Bronchial epithelial cell (primary cell): Measurements from ENCODE around the genes USH1G and NT5C.

- RRBS, 2 experiments: 93 to 94% methylated on average over 4 of the region's 43 CpGs
These were observed 8.2 kb downstream of the GPRC5C start for GRCh38 chr17:74439722-74440866.

DNA sequence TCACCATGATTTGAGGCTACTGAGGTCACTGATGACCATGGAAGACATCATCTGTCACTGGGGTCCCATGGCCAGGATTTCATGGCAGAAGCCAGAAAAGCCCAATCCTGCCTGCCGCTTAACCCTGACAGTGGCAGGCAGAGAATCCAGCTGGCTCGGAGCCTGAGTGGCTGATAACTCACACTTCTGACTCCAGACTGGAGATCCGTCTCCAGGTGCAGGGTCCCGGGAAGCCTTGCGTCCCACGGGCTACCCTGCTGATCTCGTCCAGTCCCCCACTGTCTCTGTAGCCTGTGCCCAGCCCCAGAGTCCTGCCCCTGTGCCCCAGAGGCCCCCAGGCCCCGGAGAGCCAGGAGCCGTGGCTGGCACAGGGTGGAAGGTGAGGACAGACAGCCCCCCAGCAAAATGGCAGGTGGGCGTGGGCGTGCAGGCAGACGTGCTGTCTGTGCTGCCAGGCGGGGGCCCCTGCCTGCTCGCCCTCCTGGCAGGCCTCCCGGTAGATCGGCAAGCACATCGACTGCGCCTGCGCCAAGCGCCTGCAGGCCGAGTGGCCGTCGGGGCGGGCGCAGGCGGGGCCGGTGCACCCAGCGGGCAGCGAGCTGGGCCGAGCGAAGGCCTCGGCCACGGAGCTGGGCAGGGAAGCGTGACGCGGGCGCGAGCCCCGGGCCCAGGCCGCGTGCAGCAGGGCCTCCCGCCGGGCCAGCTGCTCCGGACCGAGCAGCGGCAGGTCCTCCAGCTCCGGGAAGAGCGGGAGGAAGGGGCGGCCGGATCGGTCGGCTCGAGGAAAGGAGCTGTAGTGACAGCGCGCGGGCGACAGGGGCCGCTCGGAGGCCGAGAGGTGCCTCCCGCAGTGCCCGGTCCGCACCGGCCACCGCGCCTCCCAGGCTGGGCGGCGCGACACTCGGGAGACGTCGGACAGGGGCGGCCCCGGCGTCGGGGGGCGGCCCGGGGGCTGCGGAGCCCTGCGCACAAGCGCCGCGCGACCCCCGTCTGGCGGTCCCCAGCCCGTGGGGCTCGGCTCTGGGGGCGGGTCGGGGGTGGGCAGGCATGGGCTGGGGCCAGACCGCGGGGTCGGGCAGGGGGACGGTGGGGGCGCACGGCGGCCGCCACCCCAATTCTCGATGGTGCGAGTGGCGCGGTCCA, 17.1 kb downstream of the GRIN2C start:
- RRBS, 2 experiments: 2% methylated on average over 42 to 43 of the region's 102 CpGs

- RRBS, 2 experiments: 82 to 84% methylated on average over 4 of the region's 18 CpGs
These were observed 12.5 kb downstream of the GRIN2C start for GRCh38 chr17:74847180-74847651.

DNA sequence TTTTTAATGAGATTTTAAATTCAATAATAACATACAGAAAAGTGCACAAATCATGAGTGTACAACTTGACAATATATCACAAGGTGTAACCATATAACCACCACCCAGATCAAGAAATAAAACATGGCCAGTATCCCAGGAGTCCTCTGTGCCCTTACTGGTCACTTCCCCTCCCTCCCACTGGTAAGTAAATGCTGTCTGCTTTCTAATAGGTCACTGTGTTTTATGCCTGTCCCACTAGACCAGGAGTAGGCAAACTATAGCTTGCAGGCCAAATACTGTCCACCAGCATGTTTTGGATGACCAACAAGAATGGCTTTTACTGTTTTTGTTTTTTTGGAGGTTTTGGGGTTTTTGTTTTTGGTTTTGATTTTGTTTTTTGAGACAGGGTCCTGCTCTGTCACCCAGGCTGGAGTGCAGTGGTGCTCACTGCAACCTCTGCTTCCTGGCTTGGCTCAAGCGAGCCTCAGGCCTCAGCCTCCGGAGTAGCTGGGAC, 1.3 kb upstream of the FDXR start:
- RRBS, 2 experiments: no CpG with 5 or more reads among the region's 2 CpGs

DNA sequence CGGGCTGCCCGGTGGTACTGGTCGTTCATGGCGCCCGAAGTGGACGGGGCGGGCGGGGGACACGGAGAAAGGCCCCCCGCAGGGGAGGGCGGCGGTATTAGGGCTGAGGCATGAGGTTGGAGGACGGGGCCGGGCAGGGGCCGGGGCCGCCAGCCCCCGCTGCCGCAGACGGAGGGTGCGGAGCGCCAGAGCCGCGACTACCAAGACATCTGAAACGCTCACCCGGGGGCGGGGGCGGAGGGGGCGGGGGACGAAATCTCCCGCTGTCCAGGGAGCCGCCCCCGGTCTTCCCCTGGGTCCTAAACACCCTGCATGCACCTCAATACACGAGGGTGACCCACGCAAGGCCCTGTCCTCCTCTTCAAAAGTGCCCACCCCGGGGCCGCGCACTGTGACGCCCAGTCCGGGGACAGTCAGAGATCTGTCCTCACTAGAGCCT, at the start of gene USH1G:
USH1G (minus strand) TSS at position 211 of the 439 bp plus-strand sequence.
- RRBS, 2 experiments: under 1 to 2% methylated on average over 15 to 18 of the region's 39 CpGs

DNA sequence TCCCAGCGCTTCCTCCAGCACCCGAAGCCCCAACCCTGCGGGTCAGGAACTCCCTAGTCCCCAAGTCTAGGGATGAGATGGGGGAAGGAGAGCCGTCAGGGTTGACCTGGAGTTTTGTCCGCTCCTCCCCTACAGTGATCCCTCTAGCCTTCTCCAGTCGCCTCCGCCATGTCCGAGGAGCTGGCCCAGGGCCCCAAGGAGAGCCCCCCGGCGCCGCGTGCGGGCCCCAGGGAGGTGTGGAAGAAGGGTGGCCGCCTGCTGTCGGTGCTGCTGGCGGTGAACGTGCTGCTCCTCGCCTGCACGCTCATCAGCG, 348 bp downstream of the OTOP2 start:
- RRBS, 2 experiments: no CpG with 5 or more reads among the region's 20 CpGs

GRCh38 chr17:74971359-74971869, 1.1 kb downstream of the HID1 start:
- RRBS, 2 experiments: no CpG with 5 or more reads among the region's 5 CpGs

DNA sequence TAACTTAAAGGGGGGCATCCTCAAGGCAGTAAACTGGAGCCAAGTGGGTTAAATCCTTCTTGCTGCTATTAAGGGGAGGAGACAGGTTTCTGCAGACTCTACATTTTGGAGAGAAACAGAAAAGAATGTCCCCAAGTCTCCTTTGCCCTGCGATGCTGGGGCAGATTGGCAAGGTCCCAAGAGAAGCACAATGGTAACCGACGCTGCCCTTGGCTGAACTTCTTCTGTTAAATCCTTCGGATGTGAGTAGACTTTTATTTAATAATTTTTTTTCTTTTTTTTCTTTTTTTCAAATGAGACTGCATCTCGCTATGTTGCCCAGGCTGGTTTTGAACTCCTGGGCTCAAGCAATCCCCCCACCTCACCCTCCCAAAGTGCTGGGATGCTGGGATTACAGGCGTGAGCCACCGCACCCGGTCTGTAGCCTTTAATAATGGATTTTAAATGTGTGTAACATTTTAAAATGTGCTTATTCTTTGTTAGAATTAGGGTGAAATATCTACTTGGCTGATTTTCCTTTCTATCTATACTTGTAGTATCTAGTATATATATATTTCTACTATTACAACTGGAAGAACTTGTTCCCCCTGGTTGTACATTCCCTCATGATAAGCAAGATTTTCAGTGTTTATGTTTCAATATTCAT, 13.8 kb downstream of the ATP5PD start:
- RRBS, 2 experiments: no CpG with 5 or more reads among the region's 8 CpGs

DNA sequence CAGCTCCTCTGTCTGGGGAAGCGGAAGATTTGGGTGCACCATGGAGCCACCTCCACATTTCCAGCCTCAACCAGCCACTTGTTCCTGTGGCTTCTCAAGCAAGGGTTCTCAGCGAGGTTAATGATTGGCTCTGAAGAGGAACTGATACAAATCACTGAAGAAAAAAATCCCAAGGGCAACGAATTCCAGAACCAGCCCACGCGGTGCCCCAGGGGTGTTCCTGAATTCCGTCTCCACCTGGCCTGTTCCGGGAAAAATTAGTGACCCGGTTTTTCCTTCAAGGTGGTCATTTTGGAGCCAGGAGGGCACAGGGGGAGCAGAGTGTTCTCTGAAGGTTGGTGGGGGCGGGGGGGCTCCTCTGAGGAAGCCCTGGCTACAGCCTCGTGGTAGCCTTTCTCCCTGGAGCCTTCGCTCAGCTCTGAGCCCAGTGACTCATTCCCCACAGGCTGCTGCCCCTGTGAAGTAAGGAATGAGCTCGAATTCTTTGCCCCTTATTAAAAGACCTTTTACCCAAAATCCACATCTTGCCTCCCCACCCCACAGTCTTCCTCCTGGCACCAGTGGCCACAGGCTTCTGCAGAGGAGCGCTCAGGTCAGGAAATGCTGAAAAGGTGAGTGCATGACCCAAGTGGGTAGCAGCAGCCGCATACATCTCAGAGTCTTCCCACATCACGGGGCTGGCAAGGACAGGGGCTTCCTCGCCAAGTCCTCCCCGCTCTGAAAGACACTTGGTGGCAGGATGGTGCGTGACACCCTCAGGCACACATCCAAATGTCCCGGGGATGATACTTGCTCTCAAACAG, 9.0 kb upstream of the SLC16A5 start:
- RRBS, 2 experiments: no CpG with 5 or more reads among the region's 19 CpGs

- RRBS, 2 experiments: no CpG with 5 or more reads among the region's 36 CpGs
These were observed 636 bp upstream of the ARMC7 start for GRCh38 chr17:75109052-75109614.

GRCh38 chr17:75130026-75130631, 1.4 kb downstream of the NT5C start:
- RRBS, 2 experiments: no CpG with 5 or more reads among the region's 25 CpGs

- RRBS, 2 experiments: 2 to 3% methylated on average over 12 of the region's 69 CpGs
These were observed 600 bp downstream of the NT5C start for GRCh38 chr17:75130632-75131652.

GRCh38 chr17:75131653-75132030, at the start of gene NT5C:
Gene NT5C (minus strand): TSS chr17:75131742.
- RRBS, 2 experiments: under 1 to 2% methylated on average over 19 of the region's 44 CpGs

- RRBS, 2 experiments: no CpG with 5 or more reads among the region's 5 CpGs
These were observed 22.7 kb downstream of the NUP85 start for GRCh38 chr17:75228024-75228675.

GRCh38 chr17:75238681-75239567, 22.5 kb downstream of the GGA3 start:
- RRBS, 2 experiments: no CpG with 5 or more reads among the region's 25 CpGs

GRCh38 chr17:75242690-75243333, 18.6 kb downstream of the GGA3 start:
- RRBS, 2 experiments: 93 to 94% methylated on average over 6 of the region's 14 CpGs

DNA sequence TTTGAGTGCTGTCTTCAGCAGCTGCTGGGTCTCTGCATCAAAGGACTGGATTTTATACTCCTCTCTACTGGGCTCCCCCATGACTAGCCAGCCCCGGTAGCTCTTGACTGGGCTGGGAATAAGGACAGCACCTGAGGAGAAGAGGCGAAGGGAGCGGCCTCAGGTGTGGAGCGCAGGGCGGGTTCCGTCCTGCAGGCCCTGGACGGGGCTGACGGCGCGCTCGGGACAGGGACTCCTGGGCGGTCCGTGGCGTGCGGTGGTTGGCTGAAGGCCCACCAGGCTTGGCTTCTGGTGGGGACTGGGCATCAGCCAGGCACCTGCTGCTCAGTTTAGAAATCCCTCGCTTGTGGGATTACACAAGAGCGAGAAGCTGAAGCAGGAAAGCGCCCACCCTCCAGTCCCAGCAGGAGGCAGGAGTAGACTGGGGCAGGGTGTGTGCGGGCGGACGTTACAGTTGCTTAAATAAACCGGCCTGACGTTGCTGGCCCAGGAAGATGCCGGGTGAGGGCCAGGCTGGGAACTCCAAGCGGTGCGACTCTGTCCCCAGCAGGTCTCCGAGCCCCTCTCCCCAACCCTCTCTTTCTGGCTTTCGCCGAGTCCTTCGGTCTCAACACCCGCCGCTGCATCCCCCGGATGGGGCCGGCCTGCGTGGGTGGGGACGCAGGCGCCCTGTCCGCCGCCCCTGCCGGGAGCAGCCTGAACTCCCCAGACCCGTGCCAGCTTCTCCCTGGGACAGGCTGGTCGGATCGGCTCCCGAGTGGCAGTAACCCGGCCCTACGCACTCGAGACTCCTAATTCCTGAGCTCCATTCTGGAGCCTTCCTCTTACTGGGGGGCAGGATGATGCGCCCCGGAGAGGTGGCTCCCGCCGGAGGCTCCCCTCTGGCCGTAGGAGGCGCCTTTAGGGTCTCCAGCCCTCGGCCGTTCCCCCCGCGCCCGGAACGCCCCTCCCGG, 640 bp downstream of the MIF4GD start:
- RRBS, 2 experiments: 1 to 2% methylated on average over 25 of the region's 60 CpGs

DNA sequence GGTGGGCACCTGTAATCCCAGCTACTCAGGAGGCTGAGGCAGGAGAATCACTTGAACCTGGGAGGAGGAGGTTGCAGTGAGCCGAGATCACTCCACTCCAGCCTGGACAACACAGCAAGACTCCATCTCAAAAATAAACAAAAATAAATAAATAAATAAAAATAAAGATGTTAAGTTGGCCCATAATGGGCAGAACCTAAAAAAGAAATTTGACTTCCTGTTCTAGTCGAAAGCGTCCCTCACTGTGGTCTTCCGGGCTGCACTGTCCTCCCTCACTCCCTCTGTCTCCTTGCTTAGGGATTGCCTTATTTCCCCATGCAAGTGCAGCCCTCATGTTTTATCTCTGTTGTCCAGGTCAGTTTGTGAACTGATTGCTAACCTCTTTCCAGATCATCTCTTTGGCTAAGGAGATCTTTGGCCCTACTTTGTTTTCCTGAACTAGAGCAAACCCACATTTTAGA, 5.8 kb upstream of the SLC25A19 start:
- RRBS, 2 experiments: no CpG with 5 or more reads among the region's 4 CpGs

GRCh38 chr17:75371924-75372980, 33.2 kb downstream of the GRB2 start:
- RRBS, 2 experiments: no CpG with 5 or more reads among the region's 10 CpGs

DNA sequence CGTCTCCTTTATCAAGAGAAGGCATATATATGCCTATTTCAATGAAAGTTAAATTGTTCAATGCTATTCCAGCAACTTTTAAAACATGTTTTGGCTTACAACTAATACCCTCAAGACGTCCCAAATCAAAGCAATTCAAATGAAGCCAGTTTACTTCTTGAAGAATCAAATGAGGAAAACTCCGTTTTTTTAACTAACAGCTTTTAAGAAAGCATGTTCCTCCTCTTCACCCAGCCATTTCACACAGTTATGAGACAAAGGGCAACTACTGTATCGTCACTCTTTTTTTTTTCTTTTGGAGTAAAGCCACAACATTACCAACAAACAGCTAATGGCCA, 14.7 kb downstream of the GRB2 start:
- RRBS, 2 experiments: no CpG with 5 or more reads among the region's 4 CpGs